ENCODE measurements around the genes FERMT3 and BAD.

DNA sequence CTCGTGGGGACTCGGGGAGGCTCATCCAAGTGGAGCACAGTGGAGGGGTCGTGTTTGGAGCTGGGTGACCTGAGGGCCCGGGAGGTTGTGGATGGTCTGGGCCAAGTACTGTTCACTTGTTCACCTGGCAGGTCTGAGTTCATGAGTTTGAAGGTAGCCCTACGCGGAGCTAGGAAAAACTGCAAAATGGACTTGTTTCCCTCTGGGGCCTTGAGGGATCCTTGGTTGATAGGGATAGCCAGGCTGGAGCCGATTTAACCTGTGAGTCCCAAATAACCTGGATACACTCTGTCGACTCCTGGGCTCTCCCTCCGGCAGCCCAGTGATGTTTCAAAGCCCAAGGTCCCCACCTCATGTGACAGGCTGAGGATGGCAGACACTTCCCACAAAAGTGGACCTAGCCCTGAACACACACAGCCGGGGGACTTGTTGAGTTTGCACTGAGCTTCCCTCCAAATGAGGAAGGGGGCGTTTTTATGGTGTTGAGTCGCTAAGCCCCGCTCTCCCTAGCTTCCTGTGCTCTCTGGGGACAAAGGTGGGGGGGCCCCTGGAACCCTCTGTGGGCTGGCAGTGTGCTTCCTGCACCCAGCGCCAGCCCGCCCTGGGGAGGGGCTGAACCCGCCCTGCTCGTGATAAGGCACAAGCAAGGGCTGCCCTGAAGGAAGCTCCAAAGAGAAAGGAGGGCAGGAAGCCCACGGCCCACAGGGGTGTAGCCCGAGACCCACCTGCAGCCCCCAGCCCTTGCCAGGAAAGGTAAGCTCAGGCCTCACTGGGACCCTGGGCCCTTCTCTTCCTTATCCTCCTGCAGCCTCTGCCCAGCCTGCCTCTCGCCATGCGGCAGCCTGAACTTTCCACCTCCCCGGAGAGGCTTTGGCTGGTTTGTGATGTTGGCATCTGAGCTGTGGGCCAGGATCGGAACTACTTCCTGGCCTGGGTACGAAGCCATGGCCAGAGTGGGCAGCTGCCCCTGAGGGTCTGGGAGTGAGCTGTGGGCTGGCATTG lies at the start of gene FERMT3:
Gene FERMT3, plus strand, starts transcription at position 660 of the 1,002 bp plus-strand sequence.
- RAMPAGE, total RNA, result no peak

- RAMPAGE, total RNA, result no peak
Observed at GRCh38 chr11:64234753-64235760, 673 bp downstream of the VEGFB start.

- RAMPAGE, total RNA, result no peak
Observed at GRCh38 chr11:64238194-64238798, 2.6 kb upstream of the ENSG00000286264 start.

GRCh38 chr11:64268925-64269563 lies 15.4 kb downstream of the BAD start:
- RAMPAGE, total RNA, result no peak

GRCh38 chr11:64284488-64284946 lies at the start of gene BAD:
BAD (minus strand) TSS chr11:64284665.
- RAMPAGE, total RNA, result start-site peak on the minus strand at chr11:64284652-64284699, 104 and 101 reads in 2 replicates

DNA sequence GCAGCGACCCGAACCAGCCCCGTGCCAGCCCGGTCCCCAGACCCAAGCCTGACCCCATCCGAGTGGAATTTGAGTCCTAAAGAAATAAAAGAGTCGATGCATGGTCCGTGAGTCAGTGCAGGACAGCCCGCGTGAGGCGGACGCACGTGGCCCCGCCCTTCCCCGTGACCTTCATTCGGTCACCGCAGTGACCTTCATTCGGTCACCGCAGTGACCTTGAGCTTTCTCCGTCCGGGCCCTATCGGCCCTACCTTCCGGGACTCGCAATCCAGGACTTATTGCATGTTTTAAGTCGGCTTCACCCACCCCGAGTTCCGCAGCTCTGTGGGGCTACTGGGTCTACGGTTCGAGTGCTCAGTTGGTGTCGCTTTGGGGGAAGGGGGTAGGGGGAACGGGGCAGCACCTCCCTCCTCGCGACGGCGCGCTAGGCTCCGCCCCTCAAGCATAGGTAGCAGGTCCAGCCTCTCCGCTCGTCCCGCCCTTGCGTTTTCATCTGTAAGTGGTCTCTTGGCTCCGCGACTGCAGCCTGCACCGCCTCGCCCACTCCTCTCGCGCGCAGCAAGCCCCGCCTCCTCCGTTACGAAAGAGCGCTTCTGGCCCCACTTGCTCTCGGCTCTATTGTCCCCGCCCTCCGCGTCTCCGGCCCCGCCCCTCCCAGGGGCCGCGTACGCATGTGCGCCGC lies 516 bp upstream of the ESRRA start:
- RAMPAGE, total RNA, result no peak

DNA sequence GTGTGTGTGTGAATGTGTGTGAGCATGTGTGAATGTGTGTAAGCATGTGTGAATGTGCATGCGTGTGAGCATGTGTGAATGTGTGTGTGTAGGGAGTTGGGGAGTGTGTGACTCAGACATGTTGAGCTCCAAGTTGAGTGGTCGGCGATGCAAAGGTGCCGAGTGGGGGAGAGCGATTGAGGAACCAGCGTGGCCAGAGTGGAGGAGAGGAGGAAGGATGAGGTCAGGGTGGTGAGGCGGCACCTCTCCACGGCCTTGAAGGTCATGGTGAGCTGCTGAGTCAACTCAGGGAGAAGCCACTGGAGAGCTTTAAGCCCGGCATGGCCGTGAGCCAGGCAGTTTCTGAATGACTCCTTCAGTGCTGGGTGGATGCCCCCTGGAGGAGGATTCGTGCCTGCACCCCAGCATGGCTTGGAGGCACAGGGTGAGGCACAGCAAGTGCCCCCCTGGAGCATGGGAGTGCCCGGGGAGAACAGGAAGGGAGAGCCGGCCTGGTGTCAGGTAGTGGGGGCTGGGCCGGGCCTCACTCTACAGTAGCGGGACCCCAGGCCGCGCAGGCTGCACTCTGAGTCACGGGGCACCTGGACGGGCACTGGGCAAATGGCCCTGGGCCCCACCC lies 8.3 kb upstream of the CCDC88B start:
- RAMPAGE, total RNA, result no peak

DNA sequence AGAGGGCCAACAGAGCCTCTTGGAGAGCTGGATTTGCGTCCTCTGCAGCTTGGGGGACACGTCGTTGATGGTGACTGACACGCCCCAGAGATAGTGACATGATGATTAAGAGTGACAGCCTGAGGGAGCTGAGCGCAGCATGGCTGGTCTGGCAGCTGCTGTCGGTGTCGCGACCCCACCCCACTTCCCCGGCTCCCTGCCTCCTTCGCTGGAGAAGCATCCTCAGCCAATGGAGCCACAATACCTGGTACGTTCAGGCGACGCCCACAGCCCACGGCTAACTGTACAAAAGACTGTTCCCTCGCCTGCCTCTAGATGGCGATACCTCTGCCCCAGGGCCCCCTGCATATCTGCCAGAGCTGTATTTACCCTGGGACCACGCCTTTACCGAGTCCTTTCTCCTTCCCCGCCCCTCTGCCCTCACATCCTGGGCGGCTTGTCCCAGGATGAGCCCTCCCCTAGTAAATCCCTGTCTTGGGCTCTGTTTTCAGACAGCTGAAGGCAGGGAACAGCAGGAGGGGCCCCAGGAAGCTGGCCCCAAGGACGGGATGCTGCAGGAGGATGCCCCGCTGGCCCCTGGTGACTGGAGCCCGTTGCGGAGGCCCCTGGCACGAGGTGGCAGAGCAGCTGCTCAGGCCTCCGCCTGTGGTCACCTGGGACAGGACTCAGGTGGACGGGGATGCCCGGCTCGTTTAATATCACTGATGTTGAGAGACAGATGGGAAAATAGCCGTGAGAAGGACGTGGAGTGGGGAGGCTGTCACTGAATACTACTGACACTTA lies 90.6 kb downstream of the RPS6KA4 start:
- RAMPAGE, total RNA, result no peak

GRCh38 chr11:64559723-64560073 lies 4.0 kb downstream of the SLC22A11 start:
- RAMPAGE, total RNA, result no peak

DNA sequence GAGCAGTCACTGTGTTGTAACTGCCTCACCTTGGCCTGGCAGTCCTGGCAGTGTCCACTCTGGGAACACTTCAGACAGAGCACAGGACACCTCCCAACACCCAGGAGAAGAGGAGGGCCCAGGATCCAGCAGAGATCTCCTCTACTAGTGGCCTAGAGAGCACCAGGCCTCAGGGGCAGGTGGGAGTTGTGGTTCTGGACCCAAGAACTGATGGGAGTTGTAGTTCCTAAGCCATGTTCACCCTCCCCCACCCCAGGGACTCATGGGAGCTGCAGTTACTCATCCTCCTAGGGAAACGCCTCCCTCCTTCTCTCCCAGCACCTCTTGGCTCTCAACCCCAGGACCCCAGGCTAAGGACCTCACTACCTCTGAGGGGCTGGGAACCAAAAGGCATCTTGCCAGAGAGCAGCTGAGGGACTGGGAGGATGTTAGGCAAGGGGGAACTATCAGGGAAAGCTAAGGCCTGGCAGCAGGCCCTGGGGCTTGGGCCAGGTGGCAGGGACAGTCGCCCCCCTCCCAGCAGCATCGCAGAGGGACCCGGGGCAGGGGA lies 28.8 kb downstream of the SLC22A12 start:
- RAMPAGE, total RNA, result no peak

- RAMPAGE, total RNA, result no peak
Observed at GRCh38 chr11:64638244-64638689, 47.2 kb downstream of the SLC22A12 start.

- RAMPAGE, total RNA, result no peak
Observed at GRCh38 chr11:64655099-64655669, 64.2 kb downstream of the SLC22A12 start.

DNA sequence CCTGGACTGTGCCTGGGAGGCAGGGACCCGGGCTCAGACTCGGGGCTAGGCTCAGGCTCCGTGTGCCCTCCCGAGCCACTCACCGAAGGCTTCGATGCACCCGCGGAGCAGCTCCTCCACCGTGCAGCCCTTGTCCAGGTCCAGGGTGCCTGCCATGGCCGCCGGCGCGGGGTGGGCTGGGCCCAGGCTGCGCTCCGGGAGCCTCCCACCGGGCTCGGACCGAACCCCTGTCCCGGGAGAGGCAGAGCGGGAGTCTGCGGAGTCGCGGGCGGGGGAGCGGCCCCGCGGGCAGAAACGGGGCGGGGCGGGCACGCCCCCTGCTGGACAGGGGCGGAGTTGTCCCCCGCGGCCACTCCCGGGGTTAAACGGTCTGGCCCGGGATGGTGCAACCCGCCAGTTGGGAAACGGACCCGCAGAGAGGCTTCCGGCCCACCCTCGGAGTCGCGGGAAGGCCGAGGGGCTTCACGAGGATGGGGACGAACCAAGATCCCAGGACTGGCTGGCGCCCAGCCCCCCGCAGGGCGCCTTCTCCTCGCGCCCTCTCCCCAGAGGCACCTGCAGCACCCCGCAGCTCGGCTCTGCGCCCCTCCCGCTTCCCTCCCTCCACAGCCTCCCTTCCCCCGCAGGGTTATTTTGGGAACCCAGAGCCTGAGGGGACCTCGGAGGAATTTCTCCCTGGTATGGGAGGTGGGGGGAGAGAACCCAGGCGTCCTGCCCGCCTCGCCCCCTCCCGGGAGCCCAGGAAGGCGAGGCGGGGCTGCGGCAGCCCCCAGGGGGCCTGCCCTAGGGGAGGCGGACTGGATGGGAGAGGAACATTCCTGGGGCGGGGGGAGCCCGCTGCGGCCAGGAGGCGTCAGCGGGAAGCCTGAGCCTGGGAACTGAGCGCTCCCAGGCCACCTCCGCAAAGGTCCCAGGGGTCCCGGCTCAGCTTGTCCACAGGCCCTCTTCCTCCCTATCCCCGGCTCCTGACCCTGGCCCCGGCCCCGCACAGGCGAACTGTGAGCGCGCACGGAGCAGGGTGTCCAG lies 918 bp downstream of the RASGRP2 start:
- RAMPAGE, total RNA, result no peak

DNA sequence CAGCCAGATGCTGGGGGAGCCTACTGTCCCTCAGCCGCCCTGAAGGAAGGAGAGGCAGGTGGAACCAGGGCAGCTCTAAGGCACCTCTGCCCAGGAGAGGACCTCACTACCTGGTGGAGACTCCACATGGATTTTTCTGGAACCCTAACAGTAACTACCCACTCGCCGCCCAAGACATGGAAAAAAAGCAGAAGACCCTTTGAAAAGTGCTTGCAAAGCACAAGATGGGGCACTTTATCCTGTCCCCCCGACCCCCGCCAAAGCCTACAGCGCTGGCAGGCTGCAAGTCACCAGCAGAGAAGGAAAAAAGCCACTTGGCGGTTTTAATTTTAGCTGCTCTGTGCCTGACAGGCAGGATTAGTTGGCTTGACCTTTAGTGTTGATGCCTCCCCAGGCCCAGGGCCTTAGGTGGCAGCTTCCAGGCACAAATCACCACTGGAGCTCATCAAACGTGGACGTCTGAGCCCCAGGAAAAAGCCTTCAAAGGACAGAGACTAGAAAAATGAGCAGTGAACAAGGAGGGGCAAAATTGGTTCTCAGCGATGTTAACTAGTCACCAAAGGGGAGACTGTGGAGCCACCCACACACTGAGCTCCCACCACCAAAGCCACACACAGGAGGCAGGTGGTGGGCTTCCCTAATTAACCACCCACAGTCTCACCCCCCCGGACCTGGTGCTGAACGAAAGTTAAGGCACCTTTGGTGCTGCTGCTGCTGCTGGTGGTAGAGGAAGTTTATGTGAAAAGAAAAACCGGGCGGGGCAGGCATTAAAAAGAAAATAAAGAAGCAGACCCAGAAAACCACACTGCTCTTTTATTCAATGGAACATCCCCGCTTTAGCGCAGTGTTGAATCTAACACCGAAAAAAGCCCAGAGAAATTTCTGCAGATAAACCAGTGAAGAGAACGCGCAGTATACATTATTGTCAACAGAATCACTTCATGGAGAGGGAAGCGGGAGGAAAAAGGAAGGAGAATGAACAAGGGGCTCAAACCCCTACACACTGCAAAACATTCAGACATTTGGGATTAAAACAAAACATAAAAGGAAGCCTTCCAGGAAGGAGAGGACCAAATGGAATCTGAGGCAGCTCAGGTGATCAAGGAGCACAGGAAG lies 4.4 kb upstream of the PYGM start:
- RAMPAGE, total RNA, result no peak

GRCh38 chr11:64767295-64767720 lies 7.5 kb upstream of the PYGM start:
- RAMPAGE, total RNA, result no peak

DNA sequence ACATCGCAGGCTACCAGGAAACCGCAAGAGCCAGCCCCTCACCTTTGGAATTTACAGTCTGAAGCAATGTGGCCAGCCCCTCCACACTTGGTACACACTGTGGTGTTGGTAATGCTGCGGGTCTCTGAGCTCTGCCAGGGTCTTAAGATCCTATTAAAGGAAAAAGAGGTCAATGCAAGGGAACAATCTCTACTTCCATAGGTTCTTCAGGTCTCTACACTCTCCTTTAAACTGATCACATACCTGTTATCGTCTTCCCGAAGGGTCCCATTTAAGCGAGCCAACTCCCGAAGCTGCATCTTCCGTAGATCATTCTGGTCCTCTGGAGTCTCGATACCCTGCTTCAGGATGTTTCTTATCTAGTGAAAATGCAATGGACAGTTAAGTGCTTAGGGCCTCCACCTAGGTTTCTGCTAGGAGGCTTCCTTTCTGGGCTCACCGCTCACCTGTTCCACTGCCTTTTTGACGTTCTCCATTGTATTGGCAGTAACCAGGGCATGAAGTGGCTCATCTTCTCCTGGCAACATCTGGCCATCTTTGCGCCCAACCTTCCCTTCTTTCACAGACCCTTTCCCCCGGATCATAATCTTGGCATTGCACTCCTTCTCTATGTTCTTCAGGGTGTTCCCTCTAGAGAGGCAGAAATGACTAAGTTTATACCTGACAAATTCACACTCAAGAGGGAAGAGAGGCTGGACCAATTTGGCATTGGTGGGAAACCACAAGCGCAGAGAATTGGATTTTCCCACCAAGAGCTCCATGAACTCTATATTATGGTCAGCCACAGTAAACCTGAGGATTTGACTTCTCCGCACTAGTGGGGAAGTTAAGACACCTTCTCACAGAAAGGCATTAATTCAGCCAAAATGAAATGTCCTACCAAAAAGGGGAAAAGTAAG lies 9.1 kb downstream of the SF1 start:
- RAMPAGE, total RNA, result no peak

- RAMPAGE, total RNA, result no peak
Observed at GRCh38 chr11:64771756-64772778, 6.3 kb downstream of the SF1 start.

DNA sequence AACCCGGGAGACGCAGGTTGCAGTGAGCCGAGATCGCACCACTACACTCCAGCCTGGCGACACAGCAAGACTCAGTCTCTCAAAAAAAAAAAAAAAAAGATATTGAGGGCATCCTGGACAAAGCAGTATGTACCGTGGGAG lies 3.6 kb downstream of the SF1 start:
- RAMPAGE, total RNA, result no peak

DNA sequence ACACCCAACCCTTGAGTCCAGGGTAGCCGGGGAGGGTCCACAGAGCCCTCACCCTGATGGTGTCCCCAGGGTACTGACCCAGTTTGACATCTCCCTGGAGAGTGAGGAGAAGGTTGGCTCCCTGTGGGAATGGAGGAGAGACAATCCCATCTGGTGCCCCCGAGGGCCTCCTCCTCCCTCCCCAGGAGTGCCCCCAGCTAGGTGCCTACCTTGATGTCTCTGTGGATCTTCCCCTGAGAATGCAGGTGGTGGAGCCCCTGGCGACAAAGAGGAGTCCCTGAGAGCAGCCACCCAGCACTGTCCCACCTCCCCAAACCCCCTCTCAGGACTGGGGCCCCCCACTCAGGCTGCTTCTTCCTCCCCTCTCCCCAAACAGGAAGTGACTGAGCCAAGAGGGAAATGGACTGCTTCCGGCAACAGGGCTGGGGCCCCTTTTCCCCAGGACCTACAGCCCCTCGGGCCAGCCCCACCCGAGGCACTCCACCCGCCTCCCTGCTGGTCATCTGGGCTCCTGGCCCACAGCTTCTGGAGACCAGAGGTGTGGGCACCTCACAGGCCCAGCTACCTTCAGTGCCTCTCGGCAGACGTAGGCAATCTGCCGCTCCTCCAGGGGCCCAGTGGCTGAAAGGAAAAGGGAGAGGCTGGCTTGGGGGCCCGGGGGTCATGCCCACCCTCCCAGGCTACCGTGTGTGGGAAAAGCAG lies 1.4 kb downstream of the MAP4K2 start:
- RAMPAGE, total RNA, result no peak

GRCh38 chr11:64842680-64843952 lies 1.3 kb downstream of the CDC42BPG start:
- RAMPAGE, total RNA, result no peak